Thoracic aorta (tissue), 1 donor: Measurements from ENCODE around the gene PNPLA4.

DNA sequence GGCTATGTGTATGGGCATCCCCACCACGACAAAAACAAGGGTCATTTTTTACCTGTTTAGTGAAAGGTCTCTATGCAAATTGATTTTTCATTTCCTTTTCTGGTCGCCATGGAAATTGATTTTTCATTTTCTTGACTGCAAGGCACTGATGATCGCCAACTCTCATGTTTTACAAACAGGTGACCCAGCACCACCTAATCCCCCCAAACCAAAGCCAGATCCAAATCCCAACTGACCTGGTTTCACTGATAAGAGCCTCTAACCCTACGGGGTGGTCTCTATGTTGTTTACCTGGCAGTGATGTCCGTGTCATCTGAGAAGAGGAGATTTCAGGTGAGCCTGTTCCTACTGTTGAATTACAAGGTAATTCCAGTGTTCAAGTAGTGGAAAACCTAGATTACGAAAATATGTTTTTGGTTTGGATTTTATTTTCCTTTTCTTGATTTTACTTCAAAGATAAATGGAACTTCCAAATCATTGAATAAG is 75.4 kb upstream of the CD99 start:
- RAMPAGE, long total RNA, result no peak

GRCh38 chrX:2704853-2705611 is 13.9 kb downstream of the CD99 start:
- RAMPAGE, long total RNA, result no peak

DNA sequence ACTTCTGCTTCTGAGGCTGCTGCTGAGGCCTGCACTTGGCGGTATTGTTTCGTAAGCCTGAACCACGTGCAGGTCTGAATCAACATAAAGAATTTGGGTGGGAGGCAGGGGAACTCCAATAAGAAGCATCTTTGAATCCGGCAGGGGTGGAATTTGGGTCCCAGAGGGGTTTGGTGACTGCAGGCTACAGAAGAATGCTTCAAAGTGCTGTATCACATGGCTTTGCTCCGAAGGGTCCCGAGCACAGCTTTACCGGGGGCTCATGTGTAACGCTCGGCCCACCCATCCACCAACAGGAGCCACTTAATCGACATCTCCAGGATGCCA is 15.2 kb downstream of the XG start:
- RAMPAGE, long total RNA, result no peak

DNA sequence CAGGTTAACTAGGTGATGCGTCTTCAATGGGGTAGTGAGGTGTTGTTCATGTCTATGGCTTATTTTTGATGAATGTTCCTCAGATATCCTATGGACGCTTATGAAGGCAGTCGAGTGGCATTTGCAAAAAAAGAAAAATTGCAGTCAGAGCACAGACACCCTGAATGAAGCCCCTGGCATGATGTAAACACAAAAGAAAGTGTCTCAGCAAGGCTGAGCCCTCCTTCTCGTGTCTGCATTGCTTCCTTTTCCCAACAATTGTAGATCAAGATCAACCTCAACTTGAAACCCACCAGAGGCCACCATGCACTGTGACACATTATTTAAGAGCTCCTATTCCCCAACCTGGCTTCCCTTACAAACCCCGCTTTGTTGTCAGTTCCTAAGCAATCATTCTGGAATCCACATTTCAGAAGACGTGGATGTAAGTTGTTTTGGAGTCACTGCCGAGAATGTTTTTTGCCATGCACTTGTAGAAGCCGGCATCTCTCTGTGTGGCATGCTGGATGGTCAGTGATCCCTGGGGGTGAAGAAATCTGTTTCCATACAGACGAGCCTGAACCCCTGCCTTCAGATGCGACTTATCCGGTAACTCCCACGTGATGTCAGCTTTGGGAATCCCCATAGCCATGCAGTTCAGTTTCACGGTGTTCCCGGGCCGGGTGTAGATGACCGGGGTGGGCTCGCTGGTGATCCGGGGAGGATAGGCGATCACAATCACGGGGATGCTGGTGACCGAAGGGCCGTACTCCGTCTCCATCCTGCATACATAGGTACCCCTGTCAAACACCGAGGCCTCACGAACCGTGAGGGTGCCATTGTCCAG is 36.9 kb downstream of the MXRA5 start:
- RAMPAGE, long total RNA, result no peak

GRCh38 chrX:3518802-3519282 is 172.4 kb upstream of the MXRA5 start:
- RAMPAGE, long total RNA, result no peak

DNA sequence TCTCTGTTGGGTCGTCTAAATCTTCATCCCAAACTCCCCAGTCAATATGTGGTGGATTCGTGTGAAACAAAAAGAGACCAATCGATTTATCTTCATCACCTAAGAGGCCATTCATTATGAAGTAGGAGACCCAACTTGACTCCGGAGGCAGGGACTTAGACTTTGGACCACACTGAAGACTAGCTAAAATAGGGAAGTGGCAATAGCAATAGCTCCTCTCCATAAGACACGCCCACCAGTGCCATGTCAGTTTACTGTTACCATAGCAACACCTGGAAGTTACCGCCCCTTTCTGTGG is 163.4 kb downstream of the PRKX start:
- RAMPAGE, long total RNA, result no peak

GRCh38 chrX:3607522-3608282 is 105.7 kb downstream of the PRKX start:
- RAMPAGE, long total RNA, result start-site peak on the minus strand at chrX:3607808-3608271, 21 reads

DNA sequence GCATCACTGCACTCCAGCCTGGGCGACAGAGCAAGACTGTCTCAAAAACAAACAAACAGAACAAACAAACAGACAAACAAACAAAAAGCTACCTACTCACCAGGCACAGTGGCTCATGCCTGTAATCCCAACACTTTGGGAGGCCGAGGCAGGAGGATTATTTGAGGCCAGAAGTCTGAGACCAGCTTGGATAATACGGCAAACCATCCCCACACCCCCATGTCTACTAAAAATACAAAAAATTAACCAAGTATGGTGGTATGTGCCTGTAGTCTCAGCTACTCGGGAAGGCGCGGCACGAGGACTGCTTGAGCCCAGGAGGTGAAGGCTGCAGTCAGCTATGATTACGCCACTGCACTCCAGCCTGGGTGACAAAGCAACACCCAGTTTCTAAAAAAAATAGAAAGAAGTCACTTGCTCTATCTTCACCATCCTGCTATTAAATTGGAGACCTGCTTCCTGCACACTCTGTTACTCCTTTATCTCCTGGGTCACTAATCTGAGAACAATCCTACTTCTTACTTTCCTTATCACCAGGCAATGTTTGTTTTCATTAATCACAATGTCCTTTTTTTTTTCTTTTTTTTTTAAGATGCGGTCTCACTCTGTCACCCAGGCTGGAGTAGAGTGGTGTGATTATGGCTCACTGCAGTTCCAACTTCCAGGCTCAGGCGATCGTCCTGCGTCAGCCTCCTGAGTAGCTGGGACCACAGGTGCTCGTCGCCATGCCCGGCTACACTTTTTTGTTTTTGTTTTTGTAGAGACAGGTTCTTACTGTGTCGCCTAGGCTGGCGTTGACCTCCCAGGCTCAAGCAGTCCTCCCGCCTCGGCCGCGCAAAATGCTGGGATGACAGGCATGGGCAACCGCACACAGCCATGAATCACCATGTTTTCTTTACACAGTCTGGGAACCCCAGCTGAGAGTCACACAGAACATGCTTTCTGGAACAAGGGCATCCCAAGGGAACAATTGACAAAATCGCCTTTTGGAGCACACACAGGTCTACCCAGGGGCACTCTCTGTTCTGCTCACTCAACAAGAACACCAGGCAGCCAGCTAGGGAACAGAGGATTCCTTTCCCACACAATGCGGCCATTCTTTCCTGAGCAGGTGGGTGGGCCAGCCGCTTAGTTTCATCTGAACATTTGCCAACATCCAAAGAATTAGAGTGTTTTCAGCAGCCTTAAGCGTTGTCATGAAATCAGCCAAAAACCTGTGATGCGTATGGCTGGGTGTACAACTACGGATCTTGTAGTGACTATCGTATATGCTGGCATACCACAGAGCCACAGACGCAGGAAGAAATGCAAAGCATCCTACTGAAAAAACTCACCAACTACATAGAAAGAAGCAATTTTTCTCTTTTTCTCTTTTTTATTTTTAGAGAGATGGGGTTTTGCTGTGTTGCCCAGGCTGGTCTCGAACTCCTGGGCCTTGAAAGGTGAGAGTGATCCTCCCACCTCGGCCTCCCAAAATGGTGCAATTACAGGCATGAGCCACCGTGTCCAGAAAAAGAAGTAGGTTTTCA is 15.9 kb downstream of the PRKX start:
- RAMPAGE, long total RNA, result no peak

- RAMPAGE, long total RNA, result no peak
Observed at GRCh38 chrX:3711929-3712914, 1.2 kb downstream of the PRKX start.

DNA sequence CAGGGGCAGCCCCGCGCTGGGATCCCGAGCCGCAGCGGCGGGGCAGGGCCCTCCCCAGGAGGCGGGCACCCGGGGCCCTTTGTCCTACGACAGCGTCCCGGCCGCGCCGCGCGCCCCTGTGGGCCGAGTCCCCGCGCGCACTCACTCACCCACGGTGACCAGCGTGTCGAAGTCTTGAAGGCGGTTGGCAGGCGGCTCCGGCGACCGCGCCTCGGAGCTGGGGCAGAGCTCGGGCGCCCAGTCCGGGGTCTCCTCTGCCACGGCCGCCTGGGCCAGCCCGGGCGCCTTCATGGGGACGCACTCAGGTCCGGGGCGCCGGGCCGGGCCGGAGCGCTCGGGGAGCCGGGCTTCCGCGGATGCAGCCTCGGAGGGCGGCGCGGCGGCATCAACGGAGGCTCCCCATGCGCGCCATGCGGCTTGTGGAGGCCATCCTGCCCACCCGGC is 129.8 kb upstream of the PRKX start:
- RAMPAGE, long total RNA, result no peak

DNA sequence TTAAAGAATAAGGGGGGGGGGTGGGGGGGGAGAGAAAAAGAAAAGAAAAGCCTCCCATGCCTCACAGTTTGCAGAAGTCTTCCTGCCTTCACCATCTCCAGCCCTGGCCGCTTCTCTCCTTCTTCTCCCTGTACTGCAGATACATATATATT is 843 bp downstream of the NLGN4X start:
- RAMPAGE, long total RNA, result no peak

DNA sequence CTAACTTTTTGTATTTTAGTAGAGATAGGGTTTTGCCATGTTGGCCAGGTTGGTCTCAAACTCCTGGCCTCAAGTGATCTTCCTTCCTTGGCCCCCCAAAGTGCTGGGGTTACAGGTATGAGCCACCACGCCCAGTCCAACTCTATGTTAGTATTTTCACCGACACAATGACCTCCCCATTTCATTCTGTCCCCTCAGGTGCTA is 146.0 kb downstream of the VCX3A start:
- RAMPAGE, long total RNA, result no peak

DNA sequence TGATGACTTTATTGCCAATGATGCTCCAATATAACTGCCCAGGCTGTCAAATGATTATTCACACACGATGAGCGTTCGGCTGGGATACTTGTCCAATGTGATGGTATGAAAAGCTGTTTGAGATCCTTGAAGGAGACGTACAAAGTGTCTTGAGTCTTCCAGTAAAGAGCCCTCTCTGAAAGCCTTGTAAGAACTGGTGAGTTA is 11.8 kb upstream of the PUDP start:
- RAMPAGE, long total RNA, result no peak

GRCh38 chrX:7593056-7593926 is 249.7 kb upstream of the VCX start:
- RAMPAGE, long total RNA, result no peak

DNA sequence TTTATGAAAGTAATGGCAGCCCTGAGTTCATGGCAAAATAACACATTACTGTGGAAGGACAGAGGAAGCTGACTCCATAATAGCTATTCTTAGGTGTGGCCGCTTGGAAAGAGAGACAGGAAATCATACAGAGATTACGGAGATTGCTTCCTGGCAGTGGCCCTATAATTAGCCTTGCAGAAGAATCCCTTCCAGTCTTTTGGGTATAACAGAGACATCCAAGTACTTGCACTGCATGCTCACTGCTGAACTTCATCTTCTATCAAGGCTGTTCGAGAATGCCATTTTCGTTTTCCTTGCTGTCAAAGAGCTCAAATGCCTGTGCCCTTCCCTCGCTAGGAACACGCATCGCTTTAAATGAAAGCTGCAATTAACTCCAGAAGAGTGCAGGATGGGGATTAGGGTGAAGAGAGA is 133.0 kb upstream of the VCX start:
- RAMPAGE, long total RNA, result no peak

DNA sequence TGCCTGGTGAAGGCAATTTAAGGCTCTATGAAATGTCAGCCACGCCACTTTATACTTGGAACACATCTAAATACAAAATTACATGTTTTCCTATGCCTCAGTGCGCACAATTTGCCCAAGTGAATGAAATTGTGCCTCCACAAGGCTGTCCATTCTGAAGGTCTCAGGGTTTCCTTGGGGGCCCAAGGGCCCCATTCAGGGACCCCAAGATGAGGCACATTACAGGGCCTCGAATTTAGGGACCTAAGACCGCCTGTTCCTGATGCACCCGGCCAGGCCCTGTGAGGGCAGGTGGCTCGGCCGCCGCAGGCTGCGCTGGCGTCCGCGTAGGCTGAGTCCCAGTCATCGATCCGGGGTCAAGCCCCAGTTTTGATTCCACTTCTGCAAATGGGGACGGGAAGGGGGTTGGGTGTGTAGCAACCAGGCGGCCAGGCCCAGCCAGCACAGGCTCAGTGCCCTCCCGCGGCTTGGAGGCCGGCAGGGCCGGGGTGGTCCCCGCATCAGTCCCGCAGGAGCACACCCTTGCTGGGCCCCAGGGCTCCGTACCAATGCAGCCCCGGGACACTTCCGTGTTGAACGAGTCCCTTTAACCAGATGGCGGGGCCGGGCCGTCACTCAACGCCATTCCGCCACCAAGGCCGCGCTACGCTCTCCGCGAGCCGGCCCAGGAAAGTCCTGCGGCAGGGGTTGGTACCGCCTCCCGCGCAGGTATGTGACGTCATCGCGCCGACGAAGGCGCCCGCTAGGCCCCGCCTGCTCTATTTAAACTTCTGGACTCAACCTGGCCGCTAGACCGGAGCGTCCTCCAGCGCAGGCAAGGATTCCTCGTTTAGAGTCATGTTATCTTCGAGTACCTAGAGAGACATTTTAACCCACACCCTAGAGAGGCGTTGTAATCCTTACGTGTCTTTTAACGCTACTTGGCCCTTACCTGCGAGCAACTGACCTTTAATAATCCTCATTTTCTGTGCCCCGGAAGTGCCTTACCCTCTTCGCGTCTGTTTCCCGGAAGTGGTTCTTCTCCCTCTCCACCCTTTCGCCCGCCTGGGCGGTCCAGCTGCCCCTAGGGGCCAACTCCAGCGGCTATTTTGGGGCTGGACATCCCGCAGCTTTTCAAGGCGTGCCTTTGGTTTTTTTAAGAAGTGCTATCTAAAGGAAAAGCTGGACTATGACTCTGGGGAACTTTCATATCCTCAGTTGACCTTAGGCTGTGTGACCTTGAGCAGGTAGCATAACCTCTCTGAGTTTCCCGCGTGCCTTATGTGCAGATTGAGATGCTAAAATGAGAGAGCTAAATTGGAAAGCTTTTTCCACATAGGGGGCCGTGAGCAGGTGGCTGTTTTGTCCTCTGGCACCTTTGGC is at the start of gene PNPLA4:
PNPLA4 (minus strand) TSS at position 674 of the 1,362 bp plus-strand sequence.
- RAMPAGE, long total RNA, result start-site peak on the minus strand centred at position 981 of the sequence, 17 bp wide, 19 reads

GRCh38 chrX:9313111-9313560 is 151.7 kb upstream of the TBL1X start:
- RAMPAGE, long total RNA, result no peak

GRCh38 chrX:9462821-9463520 is 1.9 kb upstream of the TBL1X start:
- RAMPAGE, long total RNA, result no peak

GRCh38 chrX:9662546-9662743 is 103.2 kb downstream of the GPR143 start:
- RAMPAGE, long total RNA, result no peak

DNA sequence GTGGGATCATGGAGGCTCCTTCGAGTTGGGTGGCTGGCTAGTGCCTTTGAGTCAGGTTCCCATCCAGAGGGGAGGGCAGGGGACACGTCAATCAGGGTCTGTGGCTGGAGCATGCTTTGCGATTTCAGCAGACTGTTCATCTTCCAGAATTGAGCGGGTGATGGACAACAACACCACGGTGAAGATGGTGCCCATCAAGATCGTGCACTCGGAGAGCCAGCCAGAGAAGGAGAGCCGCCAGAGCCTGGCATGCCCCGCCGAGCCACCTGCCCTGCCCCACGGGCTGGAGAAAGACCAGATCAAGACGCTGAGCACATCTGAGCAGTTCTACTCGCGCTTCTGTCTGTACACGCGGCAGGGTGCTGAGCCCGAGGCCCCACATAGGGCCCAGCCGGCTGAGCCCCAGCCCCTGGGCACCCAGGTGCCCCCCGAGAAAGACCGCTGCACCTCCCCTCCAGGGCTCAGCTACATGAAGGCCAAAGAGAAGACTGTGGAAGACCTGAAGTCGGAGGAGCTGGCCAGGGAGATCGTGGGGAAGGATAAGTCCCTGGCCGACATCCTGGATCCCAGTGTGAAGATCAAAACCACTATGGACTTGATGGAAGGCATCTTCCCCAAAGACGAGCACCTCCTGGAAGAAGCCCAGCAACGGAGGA is 30.0 kb upstream of the CLDN34 start:
- RAMPAGE, long total RNA, result no peak